Esophagus muscularis mucosa (tissue), 4 donors: ENCODE measurements around a stretch of chr4.

DNA sequence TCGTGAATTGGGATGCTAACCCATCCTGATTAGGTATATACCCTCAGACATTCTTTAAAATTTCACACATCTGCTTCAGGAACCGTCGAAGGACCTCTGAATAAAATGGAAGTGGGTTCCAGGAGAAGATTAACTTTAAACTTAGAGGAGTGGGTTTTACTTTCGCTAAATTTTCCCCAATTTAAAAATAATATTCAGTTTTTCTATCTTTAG lies 717 bp downstream of the CLCN3 start:
- PRO-cap = no peak
- RAMPAGE, long total RNA, 4 experiments = no peak in any of the 4 experiments

DNA sequence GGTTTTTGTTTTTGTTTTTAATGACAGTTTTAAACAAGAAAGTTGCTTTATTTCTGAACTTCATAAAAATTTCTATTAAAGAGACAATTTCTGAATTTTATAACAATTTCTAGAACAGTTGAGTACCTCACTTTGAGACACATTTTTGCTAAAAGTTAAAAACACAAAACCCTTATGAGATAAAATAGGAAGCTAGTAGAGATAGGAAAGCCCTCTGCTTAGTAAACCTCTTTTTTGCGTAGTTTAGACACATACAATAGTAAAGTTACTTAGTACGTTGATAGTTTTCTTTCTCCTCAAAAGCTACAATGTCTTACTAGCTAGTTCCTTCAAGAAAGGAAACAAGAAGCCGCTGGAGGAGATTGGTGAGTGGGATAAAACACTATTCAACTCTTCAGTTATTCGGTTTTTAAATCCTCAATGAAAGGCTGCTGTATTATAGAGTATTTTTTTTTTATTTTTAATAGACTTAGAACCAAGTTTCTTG lies 38.9 kb downstream of the CLCN3 start:
- PRO-cap = no peak
- RAMPAGE, long total RNA, 4 experiments = no peak in any of the 4 experiments

- PRO-cap = no peak
- RAMPAGE, long total RNA, 4 experiments = no peak in any of the 4 experiments
Observed at GRCh38 chr4:169975671-169976348, 50.4 kb downstream of the MFAP3L start.

DNA sequence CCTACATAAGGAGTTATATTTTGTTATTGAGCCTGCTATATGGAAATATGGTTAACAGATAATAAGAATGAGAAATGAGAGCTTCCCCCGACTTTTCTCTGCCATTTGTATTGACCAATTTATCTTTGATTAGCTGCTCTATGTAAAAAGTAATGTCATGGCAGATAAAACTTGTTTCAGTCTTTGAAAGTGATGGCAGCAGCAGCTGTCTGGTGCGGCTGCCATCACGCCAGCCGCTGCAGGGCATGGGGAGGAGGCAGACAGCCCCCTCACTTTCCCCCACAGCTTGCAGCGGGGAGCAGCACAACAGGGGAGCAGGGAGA lies 13.6 kb upstream of the MFAP3L start:
- PRO-cap = no peak
- RAMPAGE, long total RNA, 4 experiments = no peak in any of the 4 experiments

DNA sequence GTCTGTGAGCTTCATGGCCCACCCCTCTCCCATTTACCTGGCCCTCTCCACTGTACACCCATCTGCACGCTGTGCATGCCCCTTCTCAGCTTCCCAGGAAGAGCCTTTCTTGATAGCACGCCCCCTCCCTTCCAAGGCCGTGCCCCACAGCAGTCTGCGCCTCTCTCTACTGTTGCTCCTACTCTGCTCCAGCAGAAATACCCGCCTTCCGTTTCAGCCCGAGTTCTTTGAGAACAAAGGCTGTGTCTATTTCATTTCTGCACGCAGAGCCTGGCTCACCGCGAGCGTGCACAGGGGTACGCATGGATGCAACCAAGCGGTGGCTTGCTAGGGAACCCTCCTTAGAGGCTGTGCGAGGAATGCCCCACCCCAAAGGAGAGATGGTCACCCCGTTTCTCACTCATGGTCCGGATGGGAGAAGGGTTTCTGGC lies 517 bp downstream of the AADAT start:
- PRO-cap = no peak
- RAMPAGE, long total RNA, 4 experiments = no peak in any of the 4 experiments

GRCh38 chr4:171080102-171080355 lies 733.2 kb upstream of the GALNTL6 start:
- PRO-cap = no peak
- RAMPAGE, long total RNA, 4 experiments = no peak in any of the 4 experiments

DNA sequence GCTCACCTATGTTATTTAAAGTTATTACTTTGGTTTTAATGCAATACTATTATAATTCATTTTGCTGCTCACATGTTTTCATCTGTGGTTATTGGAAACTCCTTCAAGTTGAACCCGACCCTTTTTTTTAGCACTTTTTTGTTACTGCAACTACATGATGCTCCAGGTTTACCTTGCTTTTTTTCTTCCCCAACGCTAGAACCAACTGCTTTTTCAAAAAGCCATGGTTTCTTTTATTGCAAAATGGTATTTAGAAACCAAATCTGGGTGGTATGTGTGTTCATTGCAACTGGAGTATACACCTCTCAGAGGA lies 616.0 kb upstream of the GALNTL6 start:
- PRO-cap = no peak
- RAMPAGE, long total RNA, 4 experiments = no peak in any of the 4 experiments

DNA sequence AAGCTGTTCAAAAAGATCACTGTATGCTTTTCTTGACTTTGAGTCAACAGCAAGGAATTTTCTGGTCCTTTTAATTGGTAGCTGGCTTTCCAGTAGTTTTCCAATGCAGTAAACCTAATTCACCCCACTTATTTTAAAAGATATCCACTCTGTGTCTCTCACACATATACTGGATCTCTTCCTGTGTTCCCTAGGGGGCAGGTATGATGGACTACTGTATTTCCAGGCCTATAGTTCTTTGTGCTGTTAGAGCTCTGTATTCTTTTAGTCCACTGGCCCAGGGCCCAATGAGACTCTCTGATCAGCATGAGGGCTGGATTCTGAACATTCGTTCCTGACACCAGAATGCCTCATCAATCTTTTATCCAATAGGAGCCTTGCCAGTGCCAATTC lies 26.4 kb upstream of the SCRG1 start:
- PRO-cap = unidirectional peak, minus-strand start at position 289 of the sequence
- RAMPAGE, long total RNA, 4 experiments = no peak in any of the 4 experiments

- PRO-cap = bidirectional peak, plus-strand start at chr4:173526019, minus-strand start at chr4:173525862; bidirectional peak, plus-strand start at chr4:173526378, minus-strand start at chr4:173526386
- RAMPAGE, long total RNA, 4 experiments = no peak in any of the 4 experiments
Observed at GRCh38 chr4:173525746-173526510, 4.1 kb downstream of the HAND2 start.

DNA sequence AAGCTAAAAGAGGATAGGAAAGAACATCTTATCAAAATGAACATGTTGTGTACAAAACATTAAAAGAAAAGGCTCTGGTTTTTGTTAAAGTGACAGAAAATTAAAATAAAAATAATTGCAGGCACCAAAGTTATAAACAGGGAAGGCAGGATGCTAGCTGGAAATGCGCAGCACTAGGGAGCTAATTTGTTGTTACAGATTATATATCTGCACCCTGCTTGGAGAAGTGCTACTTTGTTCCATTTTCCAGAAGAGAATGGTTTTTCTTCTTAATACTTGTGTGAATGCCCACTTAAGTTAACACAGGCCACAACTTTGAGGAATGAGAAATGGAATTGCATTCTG lies 6.3 kb upstream of the HAND2 start:
- PRO-cap = no peak
- RAMPAGE, long total RNA, 4 experiments = no peak in any of the 4 experiments

- PRO-cap = bidirectional peak, plus-strand start at chr4:173538889, minus-strand start at chr4:173538792
- RAMPAGE, long total RNA, 4 experiments = no peak in any of the 4 experiments
Observed at GRCh38 chr4:173538525-173539616, 8.8 kb upstream of the HAND2 start.

- PRO-cap = no peak
- RAMPAGE, long total RNA, 4 experiments = no peak in any of the 4 experiments
Observed at GRCh38 chr4:174135767-174136248, 147.7 kb downstream of the FBXO8 start.

DNA sequence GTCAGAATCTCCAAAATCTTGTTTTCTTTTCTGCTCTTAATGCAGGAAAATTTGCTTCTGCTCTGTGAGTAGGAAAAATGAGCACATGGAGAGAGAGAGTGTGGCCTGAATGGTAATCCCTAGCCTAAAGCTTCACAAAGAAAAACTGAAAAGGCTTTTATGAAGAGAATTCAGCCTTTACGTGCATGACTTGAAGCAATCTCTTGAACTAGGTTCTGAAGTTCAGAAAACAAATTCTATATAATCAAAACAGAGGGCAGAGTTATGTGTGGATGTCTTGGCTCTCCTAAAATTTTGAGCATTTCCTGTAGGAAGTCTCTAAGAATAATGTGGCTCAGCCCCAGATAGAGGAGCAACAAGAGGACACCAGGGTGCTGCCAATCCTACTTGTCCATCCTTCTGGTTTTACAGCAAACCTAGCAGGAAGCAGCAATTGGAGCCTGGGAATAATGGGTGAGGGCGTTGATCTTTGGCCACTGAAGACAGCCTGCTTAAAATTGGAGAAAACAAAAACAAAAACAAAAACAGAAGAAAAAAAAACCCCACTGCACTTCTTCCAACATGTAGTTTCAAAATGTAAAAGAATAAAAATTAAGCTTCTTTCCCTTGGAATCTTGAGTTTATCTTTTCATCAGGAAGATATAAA lies 130.8 kb downstream of the FBXO8 start:
- PRO-cap = no peak
- RAMPAGE, long total RNA, 4 experiments = no peak in any of the 4 experiments

GRCh38 chr4:174154486-174155007 lies 128.9 kb downstream of the FBXO8 start:
- PRO-cap = bidirectional peak, plus-strand start at chr4:174154705, minus-strand start at chr4:174154609
- RAMPAGE, long total RNA, 4 experiments = start-site peak on the minus strand in 4 of 4 experiments, at chr4:174154654-174154718 at its widest, 49 to 83 reads per replicate

GRCh38 chr4:175811716-175812126 lies 343 bp downstream of the GPM6A start:
- PRO-cap = no peak
- RAMPAGE, long total RNA, 4 experiments = no peak in any of the 4 experiments

GRCh38 chr4:175998851-175999749 lies 66.5 kb upstream of the WDR17 start:
- PRO-cap = no peak
- RAMPAGE, long total RNA, 4 experiments = no peak in any of the 4 experiments

- PRO-cap = no peak
- RAMPAGE, long total RNA, 4 experiments = no peak in any of the 4 experiments
Observed at GRCh38 chr4:176090090-176090430, 24.4 kb downstream of the WDR17 start.

- PRO-cap = no peak
- RAMPAGE, long total RNA, 4 experiments = no peak in any of the 4 experiments
Observed at GRCh38 chr4:180057482-180057823, 2185.7 kb upstream of the TENM3 start.

- PRO-cap = no peak
- RAMPAGE, long total RNA, 4 experiments = no peak in any of the 4 experiments
Observed at GRCh38 chr4:182246458-182246946, 3.3 kb downstream of the TENM3 start.

DNA sequence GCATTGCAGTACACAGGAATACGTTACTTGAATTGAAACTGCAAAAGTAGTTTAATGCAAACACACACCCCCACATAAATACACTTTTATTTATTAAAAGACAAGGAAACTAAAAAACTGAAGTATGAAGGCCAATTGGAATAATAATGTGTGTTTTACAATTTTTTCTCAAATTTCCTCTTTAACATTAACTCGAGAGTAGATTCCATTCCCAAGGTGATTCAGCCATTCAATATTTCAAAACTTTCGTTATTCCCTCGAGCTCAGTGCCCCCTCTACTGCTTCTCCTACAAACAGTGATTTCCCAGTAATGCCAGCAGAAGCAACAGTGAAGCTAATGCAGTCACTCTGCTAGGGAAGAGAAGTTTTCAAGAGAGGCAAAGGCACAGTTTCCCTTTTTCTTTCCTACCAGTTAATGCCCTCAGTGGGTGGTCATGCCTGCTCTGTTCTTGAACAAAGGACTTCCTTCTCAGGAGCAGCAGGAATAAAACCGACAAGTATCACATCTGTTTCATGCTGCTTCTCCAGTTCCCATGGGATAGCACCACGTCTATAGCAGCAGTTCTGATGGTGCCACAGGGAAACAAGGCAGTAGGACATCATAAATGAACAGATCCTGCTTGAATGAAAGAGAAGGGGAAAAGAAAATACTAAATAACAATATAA lies 317.1 kb downstream of the TENM3 start:
- PRO-cap = no peak
- RAMPAGE, long total RNA, 4 experiments = no peak in any of the 4 experiments